ENCODE measurements around the genes GOLGA8H, ARHGAP11A, SCG5 and GREM1.

- RRBS = no CpG with 5 or more reads among the region's 7 CpGs
These were observed at the start of gene GOLGA8H for GRCh38 chr15:30603896-30604281. TSS of gene GOLGA8H (plus strand) at chr15:30604028.

DNA sequence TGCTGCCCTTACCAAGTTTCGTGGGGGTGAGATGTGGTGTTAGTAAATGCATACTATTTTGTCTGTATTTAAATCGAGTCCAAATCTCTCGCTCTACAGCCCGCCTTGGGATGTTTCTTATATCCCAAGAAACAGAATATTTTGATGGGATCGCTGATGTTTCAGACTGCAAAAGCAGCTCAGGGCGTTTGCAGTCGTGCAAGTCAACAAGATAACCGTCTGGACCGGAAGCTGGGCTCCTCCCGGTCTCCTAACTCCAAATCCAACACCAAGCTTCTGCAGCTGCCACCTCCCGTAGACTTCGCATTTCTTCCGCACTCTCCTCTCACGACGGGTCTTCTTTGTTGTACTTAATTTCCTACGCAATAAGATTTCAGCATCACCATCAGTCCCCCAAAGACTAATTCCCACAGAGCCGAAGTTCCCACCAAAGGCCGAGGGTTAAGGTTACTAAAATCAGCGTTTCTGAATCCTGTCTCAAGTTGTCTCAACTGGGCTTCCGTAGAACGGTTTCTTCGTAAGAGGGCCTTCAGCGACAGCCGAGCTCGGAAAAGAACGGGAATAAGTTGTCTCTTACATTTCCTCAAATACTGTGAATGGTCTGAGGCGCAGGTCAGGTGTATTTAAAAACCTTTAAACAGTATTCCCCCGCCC, 21.6 kb downstream of the GOLGA8H start:
- RRBS = no CpG with 5 or more reads among the region's 28 CpGs

DNA sequence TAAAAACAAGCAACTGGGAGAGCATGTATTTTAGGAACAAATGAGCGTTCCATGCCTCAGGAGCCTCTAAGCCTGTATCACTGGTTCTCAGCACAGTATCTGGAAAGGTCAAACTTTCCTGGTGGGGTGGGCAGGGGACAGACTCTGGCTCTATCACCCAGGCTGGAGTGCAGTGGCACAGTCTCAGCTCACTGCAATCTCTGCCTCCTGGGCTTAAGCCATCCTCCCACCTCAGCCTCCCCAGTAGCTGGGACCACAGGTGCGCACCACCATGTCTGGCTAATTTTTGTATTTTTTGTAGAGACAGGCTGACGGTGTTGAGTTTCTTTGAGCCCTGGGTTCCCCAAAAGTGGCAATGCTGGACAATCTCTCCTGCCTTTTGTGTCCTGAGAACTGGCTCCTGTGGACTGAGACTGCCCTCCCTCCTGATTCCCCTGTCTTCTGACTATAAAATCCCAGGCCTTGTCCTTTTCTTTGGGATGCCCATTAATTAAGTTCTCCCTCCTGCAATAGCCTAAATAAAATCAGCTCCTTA, 42.0 kb downstream of the FAN1 start:
- RRBS = no CpG with 5 or more reads among the region's 3 CpGs

DNA sequence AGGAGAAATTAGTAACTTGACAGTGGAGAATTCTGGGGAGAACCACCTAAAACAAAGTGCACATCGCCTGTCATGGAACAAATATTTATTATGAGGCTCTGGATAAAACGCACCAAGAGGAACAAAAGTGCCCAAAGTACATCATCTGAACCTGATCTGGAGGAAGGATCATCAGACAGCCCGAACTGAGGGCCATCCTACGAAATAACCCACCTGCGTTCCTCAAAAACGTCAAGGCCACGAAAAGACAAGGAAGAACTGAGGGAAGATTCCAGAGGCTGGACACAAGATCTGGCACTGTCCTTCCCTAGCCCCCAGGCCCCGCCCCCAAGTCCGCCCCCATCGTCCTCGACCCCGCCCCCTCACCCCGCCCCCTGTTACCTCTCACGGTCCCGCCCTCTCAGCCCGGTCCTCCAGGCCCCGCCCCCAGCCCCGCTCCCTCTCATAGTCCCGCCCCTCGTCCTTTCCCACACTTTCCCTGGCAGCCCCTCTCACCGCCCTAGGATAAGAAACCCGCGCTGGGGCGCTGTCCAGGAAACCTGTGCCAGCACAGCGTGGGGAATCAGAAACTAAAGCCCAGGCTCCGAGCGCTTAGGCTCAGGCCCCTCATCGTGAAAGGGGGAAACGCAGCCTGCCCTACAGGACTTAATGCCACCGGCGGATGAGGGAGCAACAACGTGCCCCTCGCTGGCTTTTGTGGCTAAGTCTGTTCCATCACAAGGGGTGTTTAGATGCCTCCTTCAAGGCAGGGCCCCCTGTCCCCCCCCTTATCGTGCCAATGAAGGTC, 21.0 kb downstream of the TRPM1 start:
- RRBS = no CpG with 5 or more reads among the region's 34 CpGs

DNA sequence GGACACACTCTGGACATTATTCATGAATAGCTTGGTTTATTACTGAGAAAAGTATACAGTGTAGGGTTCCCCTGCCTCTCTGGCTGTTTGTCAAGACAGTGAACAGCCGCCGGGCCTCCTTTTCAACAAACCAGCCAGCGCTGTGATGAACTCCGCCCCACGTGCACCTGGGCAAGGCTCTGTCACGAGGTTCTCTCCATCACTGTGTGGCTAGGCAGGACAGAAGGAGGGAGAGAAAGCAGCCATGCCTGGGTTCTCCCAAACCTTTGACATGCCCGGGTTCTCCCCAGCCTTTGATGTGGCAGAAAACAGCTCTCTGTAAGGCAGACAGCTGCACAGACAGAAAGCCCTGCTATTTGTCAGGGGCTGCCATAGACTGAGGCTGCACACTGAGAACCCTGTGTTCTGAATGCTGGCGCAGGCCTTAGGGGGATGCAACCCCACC, 101.4 kb upstream of the TRPM1 start:
- RRBS = no CpG with 5 or more reads among the region's 8 CpGs

DNA sequence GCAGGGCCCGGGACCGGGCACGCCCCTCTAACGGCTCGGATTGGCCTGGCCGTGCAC, 259 bp upstream of the KLF13 start:
- RRBS = 6% methylated on average over 6 of the region's 6 CpGs

DNA sequence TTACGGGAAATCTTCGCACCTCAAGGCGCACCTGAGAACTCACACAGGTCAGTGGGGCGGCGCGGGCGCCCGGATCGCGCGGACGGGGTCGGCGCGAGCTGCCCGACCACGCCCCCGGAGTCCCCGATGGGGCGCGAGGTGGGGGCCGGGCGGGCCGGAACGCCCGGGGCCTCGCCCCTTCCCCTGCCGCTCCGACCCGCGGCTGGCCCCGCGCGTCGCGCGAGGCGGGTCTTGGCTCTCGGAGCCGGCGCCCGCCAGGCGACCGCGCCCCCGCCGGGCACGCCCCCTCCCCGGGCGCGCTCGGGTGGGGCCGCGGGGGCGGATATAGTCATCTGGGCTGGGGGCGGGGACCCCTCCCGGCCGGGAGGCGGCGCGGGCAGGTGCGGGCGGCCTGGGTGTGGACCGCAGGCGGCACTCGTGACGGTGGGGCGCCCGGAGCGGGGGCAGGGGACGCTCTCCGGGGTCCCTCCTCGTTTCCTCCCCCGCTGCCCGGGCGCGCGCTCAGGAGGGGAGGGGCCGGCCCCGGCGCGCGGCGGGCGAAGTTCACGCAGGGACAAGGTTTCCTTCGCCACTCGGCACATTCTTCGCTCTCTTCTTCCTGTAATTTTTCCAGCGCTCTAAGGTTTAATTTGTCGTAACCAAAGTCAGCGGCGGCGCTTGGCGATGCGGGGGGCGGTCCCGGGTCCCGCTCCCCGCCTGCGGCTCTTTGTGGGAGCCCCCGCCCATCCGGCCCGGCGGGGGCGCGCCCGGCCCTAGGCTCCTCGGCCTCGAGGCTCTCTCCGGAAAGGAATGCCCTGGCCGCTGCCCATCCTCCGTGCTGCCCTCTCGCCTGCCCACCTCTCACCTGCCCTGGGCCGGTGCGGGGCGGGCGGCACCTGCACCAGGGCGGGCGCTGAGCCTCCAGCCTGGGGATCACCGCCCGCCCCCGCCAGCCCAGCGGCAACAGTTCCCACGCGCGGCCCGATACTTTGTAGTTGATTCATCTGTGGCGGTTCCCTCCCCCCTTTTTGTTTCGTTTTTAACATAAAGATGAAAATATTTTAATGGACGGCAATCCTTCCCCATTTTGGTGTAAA, 1.4 kb downstream of the KLF13 start:
- RRBS = 2% methylated on average over 56 of the region's 131 CpGs

DNA sequence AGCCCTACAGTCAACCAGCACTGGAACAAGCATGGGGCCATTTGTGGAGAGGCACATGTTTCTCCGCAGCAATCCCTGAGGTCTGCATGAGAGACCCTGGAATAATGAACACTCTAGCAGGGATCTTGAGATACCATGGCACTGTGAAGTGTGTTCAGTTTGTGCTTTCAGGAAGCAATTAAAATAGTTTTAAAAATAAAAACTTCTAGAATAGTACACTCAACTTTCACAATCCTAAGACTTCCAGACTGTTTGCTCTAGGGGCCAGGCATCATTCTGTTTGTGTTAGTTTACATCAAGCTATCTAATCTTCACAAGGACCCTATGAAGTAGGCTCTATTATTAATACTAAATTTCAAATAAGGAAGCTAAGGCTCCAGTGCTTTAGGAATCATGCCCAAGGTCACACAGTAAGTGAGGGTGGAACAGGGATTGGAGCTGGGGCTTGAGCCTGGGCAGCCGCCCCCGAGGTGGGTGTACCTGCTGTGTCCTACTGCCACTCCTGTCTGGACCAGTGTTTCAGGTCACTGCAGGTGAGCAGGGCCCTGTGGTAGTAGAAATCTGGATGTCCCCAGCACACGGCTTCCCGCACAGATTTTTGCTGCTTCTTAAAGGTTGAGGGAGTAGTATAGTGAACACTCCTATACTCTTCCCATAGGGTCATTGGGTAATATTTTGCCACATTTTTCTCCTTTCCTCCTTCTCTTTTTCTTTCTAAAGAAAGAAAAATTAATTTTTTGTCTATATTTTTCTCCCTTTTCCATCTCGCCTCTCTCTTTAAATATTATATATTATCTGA, 6.4 kb downstream of the KLF13 start:
- RRBS = no CpG with 5 or more reads among the region's 6 CpGs

DNA sequence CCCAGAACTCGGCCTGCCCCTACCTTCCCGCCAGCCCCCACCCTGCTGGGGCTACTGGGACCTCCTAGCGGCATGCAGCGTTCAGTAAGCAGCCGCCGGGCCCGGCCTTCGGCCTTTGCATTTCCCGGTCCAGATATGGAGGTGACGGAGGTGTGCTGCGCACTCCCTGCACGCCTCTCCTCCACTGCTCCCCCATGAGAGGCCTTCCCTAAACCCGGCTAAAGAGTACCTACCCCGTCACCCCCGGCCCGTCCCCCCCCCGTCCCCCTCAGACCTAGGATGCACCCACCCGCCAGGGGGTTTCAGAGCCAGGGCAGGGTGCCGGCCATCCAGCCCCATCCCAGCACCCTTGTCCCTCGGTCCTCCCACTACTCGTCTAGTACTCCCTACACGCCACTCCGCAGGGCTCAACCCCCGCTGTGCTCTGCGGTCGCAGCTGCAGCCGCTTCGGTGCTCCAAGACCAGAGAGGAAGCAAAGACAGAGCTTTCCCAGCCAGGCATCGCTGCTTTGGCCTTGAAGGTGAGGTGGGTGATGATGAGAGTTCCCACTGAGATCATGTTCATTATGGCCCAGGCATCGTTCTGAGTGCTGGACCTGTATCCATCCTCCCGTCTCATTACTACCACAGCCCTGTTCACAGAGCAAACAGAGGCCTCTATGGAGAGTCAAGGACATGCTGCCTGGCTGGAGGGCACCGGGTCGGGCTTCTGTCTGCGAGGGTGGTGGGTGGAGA, 66.7 kb downstream of the KLF13 start:
- RRBS = 43% methylated on average over 9 of the region's 34 CpGs

- RRBS = no CpG with 5 or more reads among the region's 15 CpGs
These were observed 76.0 kb downstream of the KLF13 start for GRCh38 chr15:31402485-31403141.

- RRBS = no CpG with 5 or more reads among the region's 4 CpGs
These were observed 715 bp upstream of the OTUD7A start for GRCh38 chr15:31871288-31871487.

- RRBS = no CpG with 5 or more reads among the region's 68 CpGs
These were observed 78.7 kb upstream of the ARHGAP11A start for GRCh38 chr15:32536468-32537116.

DNA sequence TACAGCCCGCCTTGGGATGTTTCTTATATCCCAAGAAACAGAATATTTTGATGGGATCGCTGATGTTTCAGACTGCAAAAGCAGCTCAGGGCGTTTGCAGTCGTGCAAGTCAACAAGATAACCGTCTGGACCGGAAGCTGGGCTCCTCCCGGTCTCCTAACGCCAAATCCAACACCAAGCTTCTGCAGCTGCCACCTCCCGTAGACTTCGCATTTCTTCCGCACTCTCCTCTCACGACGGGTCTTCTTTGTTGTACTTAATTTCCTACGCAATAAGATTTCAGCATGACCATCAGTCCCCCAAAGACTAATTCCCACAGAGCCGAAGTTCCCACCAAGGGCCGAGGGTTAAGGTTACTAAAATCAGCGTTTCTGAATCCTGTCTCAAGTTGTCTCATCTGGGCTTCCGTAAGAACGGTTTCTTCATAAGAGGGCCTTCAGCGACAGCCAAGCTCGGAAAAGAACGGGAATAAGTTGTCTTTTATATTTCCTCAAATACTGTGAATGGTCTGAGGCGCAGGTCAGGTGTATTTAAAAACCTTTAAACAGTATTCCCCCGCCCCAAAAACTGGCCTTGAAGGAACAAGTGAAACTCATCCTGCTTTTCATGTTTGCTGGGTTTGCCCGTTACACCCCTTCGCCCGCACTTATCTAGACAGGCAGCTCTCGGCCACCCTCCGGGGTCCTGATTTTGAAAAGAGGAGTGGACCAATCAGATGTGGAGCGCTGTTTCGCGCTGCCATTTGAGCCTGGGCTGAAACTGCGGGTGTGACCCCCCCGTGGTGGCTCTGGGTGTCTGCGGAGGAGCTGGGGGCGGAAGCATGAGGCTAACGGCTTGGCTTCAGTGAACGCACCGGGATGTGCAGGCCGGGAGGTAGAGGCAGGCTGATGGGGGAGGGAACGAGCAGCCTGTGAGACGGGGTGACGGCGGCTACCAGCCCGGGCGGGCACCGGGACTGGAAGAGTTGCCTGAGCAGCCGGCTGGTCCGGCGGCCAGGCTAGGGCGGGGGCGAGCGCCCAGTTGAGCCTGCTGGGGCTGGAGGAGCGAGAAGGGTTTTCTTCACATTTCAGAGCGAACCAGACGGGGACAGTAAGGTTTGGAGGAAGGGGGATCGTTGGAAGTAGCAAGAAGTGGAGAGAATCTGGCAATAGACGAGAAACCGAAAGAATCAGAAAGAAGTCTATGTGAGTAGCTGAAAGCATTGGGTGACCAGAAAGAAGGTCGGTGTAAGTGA, at the start of gene ARHGAP11A:
Gene ARHGAP11A, plus strand, starts transcription at position 770 of the 1,234 bp plus-strand sequence.
- RRBS = no CpG with 5 or more reads among the region's 60 CpGs

DNA sequence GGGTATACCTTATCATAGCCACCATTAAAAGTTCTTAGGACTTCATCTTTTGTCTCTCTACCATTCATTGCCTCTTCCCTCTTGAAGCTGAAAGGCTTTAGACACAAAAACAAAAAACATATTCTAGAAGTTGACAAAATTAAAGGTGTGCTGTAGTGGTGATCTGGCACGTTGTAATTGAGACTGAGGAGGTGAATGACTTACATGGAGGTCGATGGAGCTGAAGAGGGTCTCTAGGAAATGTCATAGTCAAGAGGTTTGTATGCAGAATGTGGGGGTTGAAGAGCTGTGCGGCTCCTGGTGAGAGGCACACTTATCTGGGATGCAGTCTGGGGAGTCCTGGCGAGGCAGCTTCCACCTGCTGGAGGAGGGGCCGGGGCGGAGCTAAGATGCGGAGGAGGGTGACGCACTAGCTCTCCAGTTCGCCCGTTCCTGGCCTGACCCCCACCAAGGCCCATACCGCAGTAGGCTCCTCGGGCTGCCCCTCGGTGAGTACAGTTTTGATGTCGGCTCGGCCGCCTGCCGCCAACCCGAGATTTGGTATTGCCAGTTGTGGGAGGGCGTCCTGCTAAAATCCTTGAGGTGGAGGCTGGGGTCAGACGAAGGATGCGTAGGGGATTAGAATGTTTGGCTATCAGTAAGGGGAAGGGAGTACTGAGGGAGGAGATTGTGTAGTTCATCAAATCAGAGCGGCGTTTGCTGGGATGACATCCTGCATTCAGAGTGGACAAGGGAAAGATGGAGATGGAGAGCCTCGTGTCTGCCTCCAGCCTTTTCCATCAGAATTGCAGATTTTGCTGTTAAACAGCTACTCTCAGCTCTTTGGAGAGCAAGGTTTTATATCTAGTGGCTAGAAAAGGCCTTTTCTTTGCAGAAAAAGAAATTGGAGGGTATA, at the start of gene SCG5:
Gene SCG5, plus strand, starts transcription at position 420 of the 895 bp plus-strand sequence.
- RRBS = no CpG with 5 or more reads among the region's 24 CpGs

- RRBS = 1% methylated on average over 60 of the region's 111 CpGs
These were observed at the start of gene GREM1 for GRCh38 chr15:32717469-32718375. TSS of gene GREM1 (plus strand) at chr15:32718004.

DNA sequence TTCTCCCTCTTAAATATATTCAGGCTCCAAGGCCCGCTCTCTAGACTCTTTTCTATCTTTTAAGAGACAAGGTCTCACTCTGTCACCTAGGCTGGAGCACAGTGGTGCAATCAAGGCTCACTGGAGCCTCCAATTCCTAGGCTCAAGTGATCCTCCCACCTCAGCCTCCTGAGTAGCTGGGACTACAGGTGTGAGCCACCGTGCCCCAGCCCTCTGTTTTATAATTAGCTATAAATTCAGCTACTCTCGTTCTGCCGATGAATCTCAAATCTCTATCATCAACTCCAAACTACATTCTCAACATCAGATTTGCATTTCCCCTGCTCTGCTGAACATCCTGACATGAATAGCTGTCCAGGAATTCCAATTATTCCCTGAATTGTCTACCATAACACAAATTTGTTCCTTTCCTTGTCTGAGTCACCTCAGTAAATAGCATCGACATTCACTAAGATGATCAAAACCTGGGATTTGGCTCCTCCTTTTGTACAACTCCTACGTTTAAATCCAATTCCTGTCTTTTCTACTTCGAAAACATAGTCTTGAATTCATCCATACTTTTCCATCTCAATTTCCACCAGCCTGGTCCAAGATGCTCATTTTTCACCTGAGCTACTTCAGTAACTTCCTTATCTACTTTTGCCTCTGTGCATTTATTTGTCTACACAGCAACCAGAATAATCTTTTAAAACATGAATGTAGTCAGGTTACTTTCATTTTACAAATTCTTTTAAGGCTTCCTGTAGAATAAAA, 106.9 kb downstream of the GREM1 start:
- RRBS = no CpG with 5 or more reads among the region's 7 CpGs

DNA sequence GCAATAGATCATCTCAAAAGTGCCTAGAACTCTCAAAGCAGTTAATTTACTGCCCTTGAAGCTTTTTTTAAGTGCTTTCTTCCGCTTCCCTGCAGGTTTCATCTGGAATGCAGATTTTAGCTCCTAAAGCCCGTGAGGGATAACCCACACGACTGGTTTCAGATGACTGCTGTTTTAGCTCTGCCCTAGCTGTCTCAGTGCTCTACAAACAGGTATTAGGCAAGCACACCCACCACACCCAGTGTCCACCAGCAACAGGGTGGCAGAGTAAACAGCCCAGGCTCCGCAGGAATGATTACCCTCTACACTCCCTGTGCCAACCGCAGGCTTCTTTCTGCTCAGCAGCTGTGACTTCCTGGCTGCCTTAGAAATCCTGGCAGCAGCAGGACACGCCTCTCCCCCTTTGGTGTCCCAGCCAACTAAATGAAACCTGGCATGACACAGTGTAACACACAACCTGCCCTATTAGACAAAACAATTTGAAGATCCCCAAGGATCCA, 125.9 kb downstream of the FMN1 start:
- RRBS = no CpG with 5 or more reads among the region's 6 CpGs

GRCh38 chr15:33152524-33152770, 42.1 kb downstream of the FMN1 start:
- RRBS = no CpG with 5 or more reads among the region's 3 CpGs

- RRBS = no CpG with 5 or more reads among the region's 11 CpGs
These were observed 40.5 kb downstream of the FMN1 start for GRCh38 chr15:33153925-33154433.

- RRBS = no CpG with 5 or more reads among the region's 3 CpGs
These were observed 47.6 kb upstream of the FMN1 start for GRCh38 chr15:33242018-33242566.